ENCODE measurements around a stretch of chr14.

DNA sequence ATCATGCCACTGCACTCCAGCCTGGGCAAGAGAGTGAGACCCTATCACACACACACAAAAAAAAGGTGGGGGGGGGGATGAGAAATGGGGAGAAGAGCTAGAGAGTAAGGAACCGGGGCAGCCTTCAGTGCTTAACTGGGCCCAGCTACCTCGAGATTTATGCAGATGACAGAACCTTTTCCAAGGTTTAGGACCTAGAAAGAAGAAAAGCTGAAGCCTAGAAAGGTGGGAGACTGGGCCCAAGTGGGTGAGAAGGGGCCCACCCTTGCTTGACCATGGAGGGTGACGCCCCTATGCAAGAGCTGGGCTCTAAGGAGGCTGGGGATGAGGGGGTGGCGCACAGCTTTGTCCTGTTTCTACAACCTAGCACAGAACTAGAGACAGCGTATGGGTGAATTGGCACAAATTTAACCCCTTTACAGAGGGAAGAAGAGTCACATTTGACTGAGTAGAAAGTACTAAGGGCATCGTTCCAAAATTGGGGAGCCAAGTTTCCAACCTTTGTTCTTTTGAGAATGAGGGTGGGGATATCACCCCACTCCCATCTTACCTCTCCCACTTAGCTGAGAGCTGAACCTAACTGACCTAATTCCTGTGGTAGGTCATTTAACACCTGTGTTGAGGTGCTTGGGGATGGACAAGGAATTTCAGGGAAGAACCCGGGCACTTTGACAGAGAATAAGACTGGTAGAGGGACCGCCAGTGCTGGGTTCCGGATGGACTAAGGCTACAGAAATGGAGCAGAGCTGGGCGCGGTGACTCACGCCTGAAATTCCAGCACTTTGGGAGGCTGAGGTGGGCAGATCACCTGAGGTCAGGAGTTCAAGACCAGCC is 5.4 kb downstream of the NFKBIA start:
- PRO-cap: no peak
- RRBS: no CpG with 5 or more reads among the region's 12 CpGs

DNA sequence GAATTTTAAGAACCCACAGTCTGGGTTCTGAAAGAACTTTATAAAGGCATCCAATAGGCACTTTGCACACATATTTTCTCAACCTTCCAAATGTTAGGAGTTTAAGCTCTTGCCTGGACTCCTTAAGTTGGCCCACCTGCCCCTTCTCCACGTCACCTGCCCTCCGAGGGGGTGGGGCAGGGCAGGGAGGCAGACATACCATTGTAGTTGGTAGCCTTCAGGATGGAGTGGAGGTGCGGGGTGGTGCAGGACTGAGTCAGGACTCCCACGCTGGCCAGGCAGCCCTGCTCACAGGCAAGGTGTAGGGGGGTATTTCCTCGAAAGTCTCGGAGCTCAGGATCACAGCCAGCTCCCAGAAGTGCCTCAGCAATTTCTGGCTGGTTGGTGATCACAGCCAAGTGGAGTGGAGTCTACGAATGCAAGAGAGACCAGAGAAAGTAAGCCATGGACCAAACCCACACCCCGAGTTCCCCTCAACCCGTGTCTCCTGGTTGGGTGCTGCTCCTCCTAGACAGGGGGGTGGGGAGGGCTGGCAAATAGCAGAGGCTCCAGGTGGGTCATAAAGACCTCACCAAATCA is 1.5 kb downstream of the NFKBIA start:
- PRO-cap: no peak
- RRBS: no CpG with 5 or more reads among the region's 9 CpGs

DNA sequence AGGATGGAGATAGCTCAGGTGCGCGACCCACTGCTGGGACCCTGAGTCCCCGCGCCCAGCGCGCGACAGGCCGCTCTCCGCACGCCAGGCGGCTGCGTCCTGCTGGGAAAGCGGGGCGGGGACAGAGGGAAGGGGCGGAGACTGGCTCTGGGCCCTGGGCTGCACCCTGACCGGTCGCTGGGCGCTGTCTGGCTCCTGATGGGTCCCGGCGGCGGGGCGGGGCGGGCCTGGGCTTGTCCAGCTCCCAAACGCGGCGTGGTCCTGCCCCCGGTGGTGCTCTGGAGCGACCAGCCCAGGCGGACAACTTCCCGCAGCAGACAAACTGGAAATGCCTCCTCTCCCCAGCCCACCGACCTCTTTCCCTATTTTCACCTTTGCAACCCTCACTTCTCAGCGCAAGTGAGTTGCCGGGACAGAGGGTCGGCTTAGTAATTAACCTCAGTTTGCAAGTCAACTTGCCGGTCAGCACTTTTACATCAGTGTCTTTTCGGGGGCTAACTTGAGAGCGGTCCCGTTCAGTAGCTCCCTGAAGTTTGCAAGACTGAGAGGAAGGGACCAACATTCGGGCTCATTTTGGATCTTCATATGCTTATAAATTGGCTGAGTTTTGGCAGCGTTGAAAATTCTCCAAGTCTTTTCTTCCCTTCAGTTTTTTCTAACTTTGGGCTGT is 638 bp downstream of the BRMS1L start:
- PRO-cap: bidirectional peak, plus-strand start at position 247 of the sequence, minus-strand start at position 83 of the sequence
- RRBS: 1% methylated on average over 16 of the region's 40 CpGs

- PRO-cap: no peak
- RRBS: no CpG with 5 or more reads among the region's 2 CpGs
Measured at GRCh38 chr14:35861135-35861684, 35.1 kb downstream of the BRMS1L start.

- PRO-cap: no peak
- RRBS: no CpG with 5 or more reads among the region's 3 CpGs
Measured at GRCh38 chr14:36069200-36069490, 243.0 kb downstream of the BRMS1L start.

- PRO-cap: no peak
- RRBS: no CpG with 5 or more reads among the region's 2 CpGs
Measured at GRCh38 chr14:36124837-36125083, 195.7 kb downstream of the MBIP start.

- PRO-cap: no peak
- RRBS: no CpG with 5 or more reads among the region's 2 CpGs
Measured at GRCh38 chr14:36217881-36218106, 102.6 kb downstream of the MBIP start.

GRCh38 chr14:36305771-36306339 is 14.6 kb downstream of the MBIP start:
- PRO-cap: no peak
- RRBS: no CpG with 5 or more reads among the region's 5 CpGs

GRCh38 chr14:36647515-36648476 is 13.9 kb upstream of the PAX9 start:
- PRO-cap: no peak
- RRBS: 6% methylated on average over 26 of the region's 71 CpGs

DNA sequence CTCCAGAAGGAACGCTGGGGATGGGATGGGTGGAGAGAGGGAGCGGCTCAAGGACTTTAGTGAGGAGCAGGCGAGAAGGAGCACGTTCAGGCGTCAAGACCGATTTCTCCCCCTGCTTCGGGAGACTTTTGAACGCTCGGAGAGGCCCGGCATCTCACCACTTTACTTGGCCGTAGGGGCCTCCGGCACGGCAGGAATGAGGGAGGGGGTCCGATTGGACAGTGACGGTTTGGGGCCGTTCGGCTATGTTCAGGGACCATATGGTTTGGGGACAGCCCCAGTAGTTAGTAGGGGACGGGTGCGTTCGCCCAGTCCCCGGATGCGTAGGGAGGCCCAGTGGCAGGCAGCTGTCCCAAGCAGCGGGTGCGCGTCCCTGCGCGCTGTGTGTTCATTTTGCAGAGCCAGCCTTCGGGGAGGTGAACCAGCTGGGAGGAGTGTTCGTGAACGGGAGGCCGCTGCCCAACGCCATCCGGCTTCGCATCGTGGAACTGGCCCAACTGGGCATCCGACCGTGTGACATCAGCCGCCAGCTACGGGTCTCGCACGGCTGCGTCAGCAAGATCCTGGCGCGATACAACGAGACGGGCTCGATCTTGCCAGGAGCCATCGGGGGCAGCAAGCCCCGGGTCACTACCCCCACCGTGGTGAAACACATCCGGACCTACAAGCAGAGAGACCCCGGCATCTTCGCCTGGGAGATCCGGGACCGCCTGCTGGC is 997 bp downstream of the PAX9 start:
- PRO-cap: no peak
- RRBS: 5% methylated on average over 4 of the region's 55 CpGs

- PRO-cap: no peak
- RRBS: no CpG with 5 or more reads among the region's 4 CpGs
Measured at GRCh38 chr14:37027037-37027621, 145.3 kb downstream of the SLC25A21 start.

DNA sequence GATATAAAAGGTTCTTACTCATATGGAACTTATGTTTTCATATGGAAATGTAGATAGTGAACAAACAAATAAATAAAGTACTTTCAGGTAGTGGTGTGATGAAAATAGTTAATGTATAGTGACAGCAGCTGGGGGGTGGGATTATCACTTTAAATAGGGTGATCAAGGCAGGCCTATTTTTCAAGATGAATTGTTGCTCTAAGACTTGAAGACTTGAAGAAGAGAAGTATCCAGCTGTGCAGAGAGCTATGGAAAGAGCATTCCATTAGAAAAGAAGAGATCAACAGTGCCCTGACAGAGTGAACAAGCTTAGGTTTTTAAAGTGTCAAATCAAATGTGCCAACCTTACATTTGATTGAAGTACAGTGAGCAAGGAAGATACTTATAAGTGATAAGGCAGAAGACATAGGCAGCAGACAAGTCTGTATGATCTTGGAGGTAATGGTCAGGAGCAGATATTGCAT is 117.3 kb downstream of the MIPOL1 start:
- PRO-cap: no peak

DNA sequence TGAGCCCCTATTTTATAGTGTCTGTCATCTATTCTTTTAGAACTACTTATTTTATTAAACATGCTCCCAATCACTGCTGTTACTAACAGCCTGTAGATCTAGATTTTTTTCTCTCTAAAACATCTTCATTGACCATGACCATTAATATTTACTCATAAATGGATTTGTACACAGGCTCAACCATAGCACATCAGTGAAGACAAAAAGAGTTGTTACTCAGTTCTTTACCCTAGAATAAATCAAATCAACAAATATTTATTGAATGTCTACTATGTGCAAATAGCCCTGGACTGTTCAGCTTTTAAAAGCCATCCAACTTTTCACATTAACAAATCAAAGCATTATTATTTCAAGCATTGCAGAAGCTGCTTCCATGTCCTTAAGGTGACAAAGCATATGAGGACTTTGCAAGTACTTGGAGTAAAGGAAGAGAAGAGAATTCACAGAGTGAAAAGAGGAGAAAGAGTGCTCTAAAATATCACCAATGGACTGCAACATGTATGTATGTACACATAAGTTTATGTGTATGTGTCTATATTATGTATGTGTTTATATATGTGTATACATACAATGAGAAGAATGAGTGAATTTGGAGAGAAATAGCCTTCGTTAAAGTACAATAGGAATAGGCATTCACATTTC is 31.1 kb downstream of the FOXA1 start:
- PRO-cap: no peak
- RRBS: no CpG with 5 or more reads among the region's 1 CpG

- PRO-cap: no peak
- RRBS: 14% methylated on average over 10 of the region's 33 CpGs
Measured at GRCh38 chr14:37584217-37584721, 10.8 kb downstream of the FOXA1 start.

DNA sequence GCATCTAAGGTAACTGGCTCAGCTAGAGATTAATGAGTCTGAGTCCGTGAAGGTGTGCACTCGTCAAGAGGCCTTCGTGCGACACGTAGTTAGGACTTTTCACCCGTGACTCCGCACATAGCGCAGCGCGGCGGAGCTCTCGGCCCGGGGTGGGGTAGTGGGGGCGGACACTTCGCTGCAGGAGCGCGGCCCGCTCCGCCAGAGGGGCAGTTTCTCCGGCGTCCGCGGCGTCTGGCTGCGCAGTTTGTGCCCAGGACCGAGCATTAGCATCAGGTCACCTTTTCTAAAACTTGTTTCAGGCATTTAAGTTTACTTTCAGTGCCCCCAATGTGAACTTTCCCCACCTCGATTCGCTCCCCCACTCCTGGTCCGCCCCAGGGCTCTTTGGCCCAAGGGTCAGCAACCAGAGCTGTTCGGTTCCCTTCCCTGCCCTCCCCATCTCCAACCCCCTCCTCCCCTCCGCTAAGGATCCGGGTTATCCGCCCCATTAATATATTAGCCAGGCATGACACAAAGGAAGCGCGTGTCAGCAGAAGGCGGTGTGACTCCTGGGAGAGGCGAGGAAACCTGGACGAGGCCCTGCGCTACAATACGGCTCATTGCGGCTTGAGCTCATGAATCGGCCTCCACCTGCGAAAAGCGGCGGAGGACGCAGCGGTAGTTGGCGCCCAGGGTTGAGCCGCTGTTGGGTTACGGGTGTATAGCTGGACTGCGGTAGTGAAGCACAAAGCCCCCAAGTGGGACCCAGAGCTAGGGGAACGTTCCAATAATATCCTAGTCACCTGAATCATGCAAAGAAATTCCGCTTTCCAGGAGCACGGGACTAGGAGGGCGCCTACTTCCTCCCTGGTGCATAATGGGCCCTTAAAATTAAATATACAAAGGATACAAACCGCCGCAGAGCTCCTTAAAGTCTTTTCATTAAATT is 10.1 kb downstream of the FOXA1 start:
- PRO-cap: no peak
- RRBS: 20% methylated on average over 8 of the region's 57 CpGs

GRCh38 chr14:37592256-37593105 is 2.6 kb downstream of the FOXA1 start:
- PRO-cap: no peak
- RRBS: 19% methylated on average over 21 of the region's 73 CpGs

DNA sequence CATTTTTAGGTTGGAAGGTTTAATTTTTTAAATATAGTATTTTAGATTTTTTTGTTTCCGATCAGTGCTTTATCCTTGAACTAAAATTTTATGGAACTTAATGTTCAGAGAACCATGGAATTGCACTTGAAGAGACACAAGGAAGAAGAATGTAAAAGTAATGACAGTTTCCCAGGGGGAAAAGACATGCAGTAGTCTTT is 8.9 kb downstream of the PNN start:
- PRO-cap: no peak
- RRBS: no CpG with 5 or more reads among the region's 1 CpG

- PRO-cap: bidirectional peak, plus-strand start at chr14:39266674, minus-strand start at chr14:39266616
- RRBS: 1% methylated on average over 9 of the region's 56 CpGs
Measured at GRCh38 chr14:39266161-39266998, 32.7 kb downstream of the MIA2 start.

DNA sequence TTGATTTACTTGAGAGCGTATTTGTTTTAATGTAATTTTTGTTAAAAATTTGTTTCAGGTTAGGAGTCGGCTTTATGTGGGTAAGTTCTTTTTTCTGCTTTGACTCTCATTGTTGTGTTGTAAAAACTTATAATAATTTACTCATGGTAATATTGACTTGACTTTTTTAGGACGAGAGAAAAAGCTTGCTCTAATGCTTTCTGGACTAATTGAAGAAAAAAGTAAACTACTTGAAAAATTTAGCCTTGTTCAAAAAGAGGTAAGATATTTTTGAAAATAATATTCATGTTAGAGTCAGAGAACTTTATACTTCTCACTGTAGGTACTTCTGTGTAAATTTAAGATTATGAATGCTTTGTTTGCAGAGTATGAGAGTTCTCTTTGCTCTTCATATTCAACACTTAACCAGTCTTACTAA is 45.6 kb downstream of the MIA2 start:
- PRO-cap: no peak
- RRBS: no CpG with 5 or more reads among the region's 3 CpGs

GRCh38 chr14:40737086-40737347 is 869.7 kb upstream of the LRFN5 start:
- PRO-cap: no peak
- RRBS: no CpG with 5 or more reads among the region's 3 CpGs

Data from kidney (tissue), 2 donors.